LUHMES (cell line): ENCODE measurements around a stretch of chr6.

- PRO-cap = no peak
These were observed 29.1 kb downstream of the PSMB1 start for GRCh38 chr6:170523896-170524542.

DNA sequence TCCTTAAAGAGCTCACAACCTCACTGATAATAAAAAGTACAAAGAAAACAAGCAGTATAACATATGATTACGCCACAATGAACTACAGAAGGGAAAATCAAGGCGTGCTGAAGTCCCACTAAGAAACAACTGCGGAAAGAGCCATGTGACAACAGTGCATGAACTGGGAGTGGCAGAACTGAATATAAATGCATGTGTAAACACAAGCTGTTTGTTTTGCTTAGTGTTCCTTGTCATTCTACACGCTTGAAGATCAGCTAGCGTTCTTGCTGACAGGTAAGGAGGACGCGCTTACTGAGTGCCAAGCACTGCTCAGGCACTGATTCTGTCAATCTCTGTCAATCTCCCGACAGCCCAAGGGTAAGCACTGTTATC, 517 bp upstream of the PSMB1 start:
- PRO-cap = unidirectional peak, minus-strand start at position 132 of the sequence